Mammary microvascular endothelial cell (primary cell): ENCODE results near the genes ZNF614, ZNF480, ZNF468 and ZNF347.

DNA sequence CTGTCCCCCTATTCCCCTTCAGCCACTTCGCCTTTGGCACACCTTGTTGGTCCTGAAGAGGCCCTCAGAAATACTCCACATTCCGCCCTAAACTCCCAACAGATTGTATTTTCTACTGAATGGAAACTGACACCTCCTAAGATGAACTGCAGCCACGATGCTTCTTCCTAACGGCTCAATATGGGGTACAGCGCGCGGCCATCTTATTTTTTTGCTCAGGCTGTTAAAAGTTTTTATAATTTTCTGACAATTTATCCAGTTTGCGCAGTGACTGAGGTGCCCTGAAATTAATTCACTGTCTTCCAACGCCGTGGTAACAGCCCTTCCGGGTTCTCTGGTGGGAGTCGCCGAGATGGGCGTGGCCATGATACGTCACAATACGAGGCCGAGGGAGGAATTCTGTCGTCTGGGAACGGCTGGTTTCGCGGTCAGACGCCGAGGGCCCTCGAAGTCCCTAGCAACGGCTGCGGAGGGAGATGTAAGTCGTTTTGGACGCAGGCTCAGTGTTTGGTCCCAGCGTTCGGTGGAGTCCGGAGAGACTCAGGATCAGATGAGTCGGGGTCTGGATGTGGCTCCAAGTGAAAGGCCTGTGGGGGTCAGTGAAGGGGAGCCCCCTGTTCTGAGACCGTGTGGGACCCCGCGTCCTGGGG, 21.6 kb downstream of the ZNF613 start:
- RAMPAGE, long total RNA = no peak

DNA sequence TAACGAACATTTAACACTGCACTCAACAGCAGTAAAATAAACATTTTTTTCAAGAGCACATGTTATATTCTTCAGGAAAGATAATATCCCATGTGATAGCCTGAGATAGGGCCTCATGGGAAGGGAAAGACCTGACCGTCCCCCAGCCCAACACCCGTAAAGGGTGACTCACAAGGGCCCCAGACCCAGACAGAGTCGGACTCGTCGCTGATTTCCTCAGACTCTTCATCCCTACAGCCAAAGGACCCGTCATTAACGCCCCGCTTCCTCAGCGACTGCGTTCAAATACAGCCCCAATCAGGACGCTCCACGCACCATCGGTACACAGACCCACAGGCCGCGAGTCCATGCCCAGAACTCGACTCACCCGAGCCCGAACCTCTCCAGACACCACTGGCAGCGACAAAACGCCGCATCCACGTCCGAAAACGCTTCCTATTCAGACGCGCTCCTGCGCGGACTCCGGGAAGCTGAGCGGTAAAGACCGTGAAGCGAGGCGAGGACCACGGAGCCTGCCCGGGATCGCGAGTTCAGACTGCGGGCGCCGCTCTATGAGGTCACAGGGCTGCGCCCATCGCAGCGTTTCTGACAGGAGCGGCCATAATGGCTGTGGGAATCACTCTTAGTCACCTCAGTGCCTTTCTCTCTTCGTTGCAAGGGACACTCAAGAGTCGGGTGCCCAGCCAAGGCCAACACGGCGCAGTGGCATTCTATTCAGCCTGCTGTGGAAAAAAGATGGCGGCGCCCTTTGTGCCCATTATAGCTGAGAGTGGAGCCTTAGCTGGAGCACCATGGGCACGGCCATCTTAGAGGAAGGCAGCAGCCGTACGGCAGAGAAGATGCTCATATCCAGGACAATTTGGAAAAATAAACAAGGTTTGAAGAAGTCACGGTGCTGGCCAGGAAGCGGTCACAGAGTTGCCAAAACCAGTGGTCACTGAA, at the start of gene ZNF614:
ZNF614 (minus strand) TSS at position 505 of the 942 bp plus-strand sequence.
- RAMPAGE, long total RNA = no peak

GRCh38 chr19:52049546-52049955, 913 bp upstream of the ZNF432 start:
- RAMPAGE, long total RNA = no peak

DNA sequence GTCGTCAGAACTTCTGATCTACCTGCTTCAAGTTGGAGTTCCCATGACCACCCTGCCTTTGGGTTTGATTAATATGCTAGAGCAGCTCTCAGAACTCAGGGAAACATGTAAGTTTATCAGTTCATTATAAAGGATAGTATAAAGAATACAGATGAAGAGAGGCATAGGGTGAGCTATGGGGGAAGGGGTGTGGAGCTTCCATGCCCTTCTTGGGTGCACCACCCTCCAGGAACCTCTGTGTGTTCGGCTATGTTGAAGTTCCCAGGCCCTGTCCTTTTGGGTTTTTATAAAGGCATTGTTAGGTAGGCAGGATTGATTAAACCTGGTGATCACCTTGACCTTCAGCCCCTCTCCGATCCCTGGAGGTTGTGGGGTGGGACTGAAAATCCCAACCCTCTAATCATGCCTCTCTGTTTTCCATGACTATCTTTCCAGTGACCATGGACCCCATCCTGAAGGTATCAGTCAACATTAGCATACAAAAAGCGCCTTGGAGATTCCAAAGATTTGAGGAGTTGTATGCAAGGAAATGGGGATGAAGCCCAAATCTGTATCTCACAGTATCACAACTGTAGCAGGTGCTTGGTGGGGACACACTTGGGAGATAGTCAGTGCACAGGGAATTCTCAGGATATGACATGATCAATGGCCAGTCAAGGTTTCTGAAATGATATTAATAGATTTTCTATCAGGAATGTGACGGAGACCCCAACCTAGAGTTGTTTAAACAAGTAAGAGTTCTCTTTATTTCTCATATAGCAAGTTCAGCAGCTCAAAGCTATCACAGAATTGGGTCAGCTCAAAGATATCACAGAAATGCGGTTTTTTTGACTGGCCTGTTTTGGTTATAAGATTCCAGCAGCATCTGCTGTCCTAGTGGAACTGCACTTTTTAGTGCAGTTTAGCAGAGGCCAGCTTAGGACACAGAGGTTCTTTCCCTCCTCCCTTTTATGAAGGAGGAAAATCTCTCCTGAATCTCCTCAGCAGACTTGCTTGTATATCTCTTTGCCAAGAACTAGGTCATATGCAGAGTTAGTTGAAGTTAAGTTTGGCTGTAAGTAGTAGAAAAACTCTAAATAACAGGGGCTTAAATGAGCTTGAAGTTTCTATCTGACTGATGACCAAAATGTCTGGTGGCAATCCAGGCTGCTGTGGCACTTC, 6.1 kb downstream of the PPP2R1A start:
- RAMPAGE, long total RNA = no peak

DNA sequence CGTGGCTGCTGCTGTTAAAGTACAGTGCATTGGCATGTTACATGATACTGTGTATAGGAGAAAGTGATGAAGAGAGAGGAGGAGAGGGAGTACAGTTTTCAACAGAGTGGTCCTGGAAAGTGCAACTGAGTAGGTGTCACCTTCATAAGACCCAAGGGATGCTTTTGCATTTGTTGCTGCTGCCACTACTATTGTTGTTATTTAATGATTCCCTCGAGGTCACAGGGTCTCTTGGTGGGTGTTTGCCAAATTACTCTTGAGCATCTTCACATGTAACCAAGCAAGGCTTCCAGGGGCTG, 11.7 kb downstream of the PPP2R1A start:
- RAMPAGE, long total RNA = no peak

- RAMPAGE, long total RNA = no peak
Observed at GRCh38 chr19:52231518-52231879, 37.9 kb upstream of the ZNF766 start.

DNA sequence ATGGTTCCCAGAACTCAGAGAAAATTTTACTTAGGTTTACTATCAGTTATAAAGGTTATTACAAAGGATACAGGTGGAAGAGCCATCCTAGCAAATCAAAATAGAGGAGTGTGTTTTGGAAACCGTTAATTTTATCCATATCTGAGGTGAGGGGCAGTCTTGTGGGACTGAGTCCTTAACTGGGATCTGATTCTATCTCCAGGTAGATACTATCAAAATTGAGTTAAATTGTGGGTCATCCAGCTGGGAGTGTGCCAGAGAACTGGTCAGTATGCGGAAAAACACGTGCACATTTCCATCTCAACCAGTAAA, 1.7 kb downstream of the ZNF766 start:
- RAMPAGE, long total RNA = no peak

GRCh38 chr19:52297093-52297388, at the start of gene ZNF480:
ZNF480 (plus strand) TSS chr19:52297169.
- RAMPAGE, long total RNA = start-site peak on the plus strand at chr19:52297173-52297185, 160 and 79 reads in 2 replicates

- RAMPAGE, long total RNA = no peak
Observed at GRCh38 chr19:52543001-52543529, 15.6 kb downstream of the ZNF808 start.

GRCh38 chr19:52640975-52641707, 49.2 kb downstream of the ENSG00000269825 start:
- RAMPAGE, long total RNA = no peak

DNA sequence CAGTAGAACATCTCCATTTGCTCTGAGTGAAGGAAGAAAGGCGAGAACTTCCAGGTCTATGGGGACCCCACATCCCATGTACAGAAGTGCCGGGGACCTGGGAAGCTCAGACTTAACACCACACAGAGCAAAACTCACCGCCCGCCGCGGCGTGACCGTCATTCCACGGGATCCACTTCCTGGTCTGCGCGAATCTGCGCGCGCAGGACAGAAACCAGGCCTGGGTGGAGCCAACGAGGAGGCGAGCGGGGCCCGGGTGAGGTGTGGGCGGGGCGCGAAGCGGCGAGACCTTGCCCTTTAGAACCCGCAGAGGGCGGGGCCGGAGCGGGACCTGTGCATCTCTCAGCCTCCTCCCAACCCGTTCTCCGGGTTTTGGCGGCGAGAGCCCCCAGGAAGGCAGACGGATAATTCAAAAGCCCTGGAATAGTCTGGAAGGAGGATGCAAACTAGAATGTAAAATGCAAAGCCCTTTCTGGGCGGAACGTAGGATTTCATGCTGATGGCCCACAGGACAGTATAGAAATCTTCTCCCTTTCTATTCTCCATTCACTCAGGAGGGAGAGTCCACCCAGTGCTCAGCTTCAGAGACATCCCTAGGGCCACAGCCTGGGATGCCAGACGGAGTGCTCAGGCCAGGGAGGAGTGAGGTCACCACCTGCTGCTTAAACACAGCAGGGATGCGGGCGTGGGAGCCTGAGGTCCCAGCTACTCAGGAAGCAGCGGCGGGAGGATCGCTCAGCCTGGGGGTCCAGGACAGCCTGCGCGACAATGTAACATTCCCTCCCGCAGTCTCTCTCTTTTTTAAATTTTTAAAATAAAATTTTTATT, at the start of gene ZNF468:
ZNF468 (minus strand) TSS at position 186 of the 828 bp plus-strand sequence.
- RAMPAGE, long total RNA = start-site peak on the minus strand centred at position 170 of the sequence, 10 bp wide, 79 and 132 reads in 2 replicates

- RAMPAGE, long total RNA = no peak
Observed at GRCh38 chr19:52997604-52998195, 16.0 kb upstream of the ERVV-1 start.

- RAMPAGE, long total RNA = start-site peak on the minus strand at chr19:53158992-53159069, 49 and 18 reads in 2 replicates
Observed at GRCh38 chr19:53158823-53159265, at the start of gene ZNF347. ZNF347 (minus strand) TSS chr19:53159053.

- RAMPAGE, long total RNA = no peak
Observed at GRCh38 chr19:53192039-53193108, 784 bp downstream of the ZNF665 start.

DNA sequence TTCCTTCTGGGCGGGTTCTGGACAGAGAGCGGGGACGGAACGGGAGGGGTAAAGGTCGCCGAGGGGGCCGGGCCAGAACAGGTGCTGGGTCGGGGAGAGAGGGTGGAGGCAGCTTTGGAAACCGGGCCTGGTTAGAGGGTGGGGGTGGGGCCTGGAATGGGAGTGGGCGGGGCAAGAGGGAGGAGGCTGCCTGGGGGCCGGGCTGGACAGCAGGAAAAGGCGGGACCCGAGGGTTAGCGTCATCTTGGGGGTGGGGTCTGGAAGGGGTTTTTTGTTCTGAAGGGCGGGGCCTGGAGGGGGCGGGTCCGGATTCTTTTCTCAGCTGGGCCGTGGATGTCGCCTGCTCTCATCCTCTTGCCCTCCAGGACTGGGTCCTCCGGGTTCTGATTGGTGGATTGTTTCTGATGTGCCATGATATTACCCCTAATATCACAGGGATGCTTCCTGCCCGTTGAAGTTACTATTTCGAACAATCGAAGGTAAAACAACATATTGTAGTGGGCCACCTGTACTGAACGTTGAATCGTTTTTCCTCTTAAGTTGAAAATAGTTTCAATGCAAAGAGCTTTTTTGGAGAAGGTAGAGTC, 4.2 kb upstream of the ZNF813 start:
- RAMPAGE, long total RNA = no peak

DNA sequence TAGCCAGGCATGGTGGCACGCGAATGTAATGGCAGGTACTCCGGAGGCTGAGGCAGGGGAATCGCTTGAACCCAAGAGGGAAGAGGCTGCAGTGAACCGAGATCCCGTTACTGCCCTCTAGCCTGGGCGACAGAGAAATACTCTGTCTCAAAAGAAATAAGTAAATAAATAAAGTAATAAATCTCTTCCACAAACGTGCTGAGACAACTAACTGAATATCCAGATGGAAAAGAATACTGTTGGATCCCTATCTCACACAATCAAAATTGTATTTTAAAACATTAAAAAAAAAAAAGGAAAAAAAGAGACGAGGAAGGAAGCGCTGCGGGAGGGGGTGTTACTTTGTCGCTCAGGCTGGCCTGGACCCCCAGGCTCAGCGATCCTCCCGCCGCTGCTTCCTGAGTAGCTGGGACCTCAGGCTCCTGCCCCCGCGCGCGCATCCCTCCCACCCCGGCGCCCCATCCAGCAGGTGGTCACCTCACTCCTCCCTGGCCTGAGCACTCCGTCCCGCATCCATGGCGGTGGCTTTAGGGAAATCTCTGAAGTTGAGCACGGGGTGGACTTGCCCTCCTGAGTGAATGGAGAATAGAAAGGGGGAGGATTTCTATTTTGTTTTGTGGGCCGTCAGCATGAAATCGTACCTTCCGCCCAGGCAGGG, 592 bp upstream of the ZNF813 start:
- RAMPAGE, long total RNA = no peak

DNA sequence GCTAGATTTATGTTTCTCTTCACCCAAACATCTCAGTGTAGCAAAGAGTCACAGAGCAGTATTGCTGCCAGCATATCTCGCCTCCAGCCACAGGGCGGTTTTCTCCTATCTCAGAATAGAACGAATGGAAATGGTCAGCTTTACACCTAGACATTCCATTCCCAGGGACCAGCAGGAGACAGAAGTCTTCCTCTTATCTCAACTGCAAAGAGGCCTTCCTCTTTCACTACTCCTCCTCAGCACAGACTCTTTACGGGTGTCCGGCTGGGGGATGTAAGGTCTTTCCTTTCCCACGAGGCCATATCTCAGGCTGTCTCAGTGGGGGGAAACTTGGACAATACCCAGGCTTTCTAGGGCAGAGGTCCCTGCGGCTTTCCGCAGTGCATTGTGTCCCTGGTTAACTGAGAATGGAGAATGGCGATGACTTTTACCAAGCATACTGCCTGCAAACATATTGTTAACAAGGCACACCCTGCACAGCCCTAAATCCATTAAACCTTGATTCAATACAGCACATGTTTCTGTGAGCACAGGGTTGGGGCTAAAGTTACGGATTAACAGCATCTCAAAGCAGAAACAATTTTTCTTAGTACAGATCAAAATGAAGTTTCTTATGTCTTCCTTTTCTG, 1.2 kb downstream of the ZNF813 start:
- RAMPAGE, long total RNA = no peak

DNA sequence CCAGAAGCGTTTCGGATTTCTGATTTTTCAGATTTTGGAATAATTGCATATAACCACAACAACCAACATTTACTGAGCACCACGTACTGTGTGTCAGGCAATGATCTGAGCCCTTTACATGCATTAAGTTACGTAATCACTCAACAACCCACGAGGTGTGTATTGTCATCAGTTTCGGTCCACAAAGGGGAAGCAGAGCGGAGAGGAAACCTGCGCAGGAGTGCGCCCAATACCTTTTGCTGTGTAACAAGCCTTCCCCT, 20.7 kb upstream of the NLRP12 start:
- RAMPAGE, long total RNA = no peak

DNA sequence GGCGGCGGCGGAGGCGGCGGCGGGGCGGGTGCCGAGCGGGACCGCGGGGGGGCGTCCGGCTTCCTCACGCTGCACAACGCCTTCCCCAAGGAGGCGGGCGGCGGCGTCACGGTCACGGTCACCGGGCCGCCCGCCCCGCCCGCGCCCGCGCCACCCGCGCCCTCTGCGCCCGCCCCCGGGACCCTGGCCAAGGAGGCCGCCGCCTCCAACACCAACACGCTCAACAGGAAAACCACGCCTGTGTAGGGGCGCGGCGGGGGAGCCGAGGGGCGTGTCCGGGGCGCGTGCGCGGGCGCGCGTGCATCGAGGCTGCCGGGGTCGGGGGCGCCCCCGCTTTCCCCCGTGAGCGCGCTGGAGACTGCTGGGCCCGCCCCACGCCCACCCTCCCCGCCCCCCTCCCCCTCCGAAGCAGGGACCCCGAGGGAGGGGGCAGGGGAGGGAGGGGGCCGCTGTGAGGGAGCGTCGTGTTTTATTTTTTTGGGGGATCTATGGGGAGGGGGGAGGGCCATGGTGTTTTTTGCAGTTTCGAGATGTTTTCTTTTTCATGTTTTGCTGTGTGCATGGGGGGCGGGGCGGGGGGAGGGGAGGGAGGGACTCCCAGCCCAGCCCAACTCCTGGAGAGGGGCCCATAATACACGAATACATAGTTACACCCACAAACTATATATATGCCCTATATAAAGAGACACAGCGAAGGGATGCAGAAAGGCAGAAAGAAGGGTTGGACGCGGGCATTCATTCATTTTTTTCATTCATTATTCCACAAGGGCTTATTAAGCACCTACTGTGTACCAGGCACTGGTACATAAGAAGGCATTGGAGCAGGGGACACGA, 8.6 kb upstream of the CACNG6 start:
- RAMPAGE, long total RNA = no peak

GRCh38 chr19:54019885-54020562, 28.6 kb downstream of the CACNG6 start:
- RAMPAGE, long total RNA = no peak